Bronchial epithelial cell (primary cell): ENCODE results near the gene CD99.

DNA sequence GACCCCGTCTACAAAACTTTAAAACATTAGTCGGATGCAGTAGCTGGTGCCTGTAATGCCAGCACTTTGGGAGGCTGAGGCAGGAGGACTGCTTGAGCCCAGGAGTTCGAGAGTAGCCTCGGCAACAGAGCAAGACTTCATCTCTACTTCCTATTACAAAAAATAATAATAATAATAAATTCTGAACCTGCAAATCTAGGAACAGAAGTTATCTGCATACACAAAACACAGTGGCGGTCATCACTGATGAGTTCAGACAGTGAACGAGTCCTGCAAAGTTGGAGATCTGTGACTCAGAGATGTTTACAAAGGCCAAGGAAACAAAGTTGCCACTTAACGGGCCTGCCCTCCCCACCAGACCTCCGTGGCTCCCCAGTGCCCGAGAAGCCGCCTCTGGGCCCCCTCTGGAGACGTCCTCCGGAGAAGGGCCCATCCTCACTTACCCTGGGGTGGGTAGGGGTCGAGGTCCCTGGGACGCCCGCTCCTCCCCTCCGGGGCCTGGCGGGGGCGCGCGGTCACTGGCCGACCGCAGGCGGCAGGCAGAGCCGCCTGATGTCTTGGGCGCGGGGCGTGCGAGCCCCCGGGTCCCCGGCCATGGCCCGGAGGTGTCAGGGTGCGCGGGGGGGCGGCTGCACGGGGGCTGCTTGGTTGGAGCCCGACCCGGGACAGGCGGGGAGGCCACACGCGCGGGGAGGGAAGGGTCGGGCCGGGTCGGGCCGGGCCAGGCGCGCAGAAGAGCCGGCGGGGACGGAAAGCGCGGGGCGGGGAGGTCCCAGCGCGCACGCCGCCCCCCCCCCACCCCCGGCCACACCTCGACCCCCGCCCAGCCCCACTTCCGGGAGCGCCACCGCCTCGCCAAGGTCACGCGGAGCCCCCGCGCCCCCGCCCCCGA is 662 bp downstream of the DHRSX start:
- RRBS, 2 experiments, result 2% methylated on average over 44 of the region's 70 CpGs

- RRBS, 2 experiments, result no CpG with 5 or more reads among the region's 5 CpGs
These were observed 93.0 kb upstream of the DHRSX start for GRCh38 chrX:2593772-2594167.

GRCh38 chrX:2609729-2609840 is 81.5 kb upstream of the CD99 start:
- RRBS, 2 experiments, result no CpG with 5 or more reads among the region's 5 CpGs

DNA sequence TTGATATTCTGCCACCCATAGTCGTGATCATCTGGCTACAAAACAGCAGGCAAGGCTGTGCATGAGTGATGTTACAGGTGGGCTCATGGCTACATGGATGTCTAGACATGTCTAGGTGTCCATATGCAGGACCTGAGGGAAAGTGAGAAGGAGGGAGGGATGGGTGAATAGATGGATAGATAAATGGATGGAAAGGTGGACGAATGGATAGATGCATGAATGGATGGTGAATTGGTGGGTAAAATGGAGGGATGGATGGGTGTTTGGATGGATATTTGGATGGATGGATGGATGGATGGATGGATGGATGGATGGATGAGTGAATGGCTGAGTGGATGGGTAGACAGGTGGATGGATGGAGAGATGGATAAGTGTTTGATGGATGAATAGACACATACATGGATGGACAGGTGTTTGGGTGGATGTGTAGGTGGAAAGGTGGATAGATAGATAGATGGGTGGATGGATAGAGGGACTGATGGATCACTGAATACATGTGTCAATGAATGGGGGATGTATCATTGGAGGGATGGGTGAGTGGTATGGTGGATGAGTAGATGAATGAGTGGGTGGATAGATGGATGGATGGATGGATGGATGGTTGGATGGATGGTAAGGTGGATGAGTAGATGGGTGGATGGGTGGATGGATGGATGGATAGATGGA is 41.3 kb upstream of the CD99 start:
- RRBS, 2 experiments, result no CpG with 5 or more reads among the region's 2 CpGs

- RRBS, 2 experiments, result no CpG with 5 or more reads among the region's 1 CpG
These were observed 40.5 kb upstream of the CD99 start for GRCh38 chrX:2650608-2651047.

GRCh38 chrX:2654638-2655989 is 36.0 kb upstream of the CD99 start:
- RRBS, 2 experiments, result no CpG with 5 or more reads among the region's 12 CpGs

- RRBS, 2 experiments, result 1% methylated on average over 26 of the region's 81 CpGs
These were observed at the start of gene CD99 for GRCh38 chrX:2690826-2691620. Gene CD99 (plus strand): TSS chrX:2691295.

GRCh38 chrX:2767382-2767978 is 15.6 kb downstream of the XG start:
- RRBS, 2 experiments, result no CpG with 5 or more reads among the region's 19 CpGs

- RRBS, 2 experiments, result no CpG with 5 or more reads among the region's 11 CpGs
These were observed 39.5 kb downstream of the ARSD start for GRCh38 chrX:2889560-2890117.

DNA sequence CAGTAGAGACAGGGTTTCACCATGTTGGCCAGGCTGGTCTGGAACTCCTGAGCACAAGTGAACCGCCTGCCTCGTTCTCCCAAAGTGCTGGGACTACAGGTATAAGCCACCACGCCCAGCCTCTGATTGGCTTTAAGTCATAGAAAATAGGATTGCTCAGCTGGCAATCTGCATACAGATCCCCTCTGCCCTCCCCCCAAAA is 469 bp upstream of the PRKX start:
- RRBS, 2 experiments, result no CpG with 5 or more reads among the region's 3 CpGs

- RRBS, 2 experiments, result no CpG with 5 or more reads among the region's 14 CpGs
These were observed 777 bp upstream of the PRKX start for GRCh38 chrX:3714219-3714633.

DNA sequence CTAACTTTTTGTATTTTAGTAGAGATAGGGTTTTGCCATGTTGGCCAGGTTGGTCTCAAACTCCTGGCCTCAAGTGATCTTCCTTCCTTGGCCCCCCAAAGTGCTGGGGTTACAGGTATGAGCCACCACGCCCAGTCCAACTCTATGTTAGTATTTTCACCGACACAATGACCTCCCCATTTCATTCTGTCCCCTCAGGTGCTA is 146.0 kb downstream of the VCX3A start:
- RRBS, 2 experiments, result no CpG with 5 or more reads among the region's 2 CpGs

DNA sequence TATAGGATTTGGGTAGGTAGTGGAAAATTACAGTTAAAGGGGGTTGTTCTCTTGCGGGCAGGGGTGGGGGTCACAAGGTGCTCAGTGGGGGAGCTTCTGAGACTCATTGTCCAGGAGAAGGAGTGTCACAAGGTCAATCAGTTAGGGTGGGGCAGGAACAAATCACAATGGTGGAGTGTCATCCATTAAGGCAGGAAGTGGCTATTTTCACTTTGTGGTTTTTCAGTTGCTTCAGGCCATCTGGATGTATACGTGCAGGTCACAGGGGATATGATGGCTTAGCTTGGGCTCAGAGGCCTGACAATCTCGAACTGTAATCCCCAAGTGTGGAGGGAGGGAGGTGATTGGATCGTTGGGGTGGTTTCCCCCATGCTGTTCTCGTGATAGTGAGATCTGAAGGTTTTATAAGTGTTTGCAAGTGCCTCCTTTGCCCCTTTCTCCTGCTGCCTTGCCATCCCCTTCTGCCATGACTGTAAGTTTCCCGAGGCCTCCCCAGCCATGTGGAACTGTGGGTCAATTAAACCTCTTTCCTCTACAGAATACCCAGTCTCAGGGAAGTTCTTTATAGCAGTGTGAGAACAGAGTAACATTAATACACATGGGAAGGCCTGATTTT is 36.7 kb upstream of the STS start:
- RRBS, 2 experiments, result no CpG with 5 or more reads among the region's 6 CpGs

GRCh38 chrX:7147108-7147535 is 390 bp upstream of the STS start:
- RRBS, 2 experiments, result no CpG with 5 or more reads among the region's 13 CpGs

- RRBS, 2 experiments, result no CpG with 5 or more reads among the region's 7 CpGs
These were observed 71.3 kb upstream of the PUDP start for GRCh38 chrX:7218998-7219864.

- RRBS, 2 experiments, result no CpG with 5 or more reads among the region's 36 CpGs
These were observed 249.7 kb upstream of the VCX start for GRCh38 chrX:7593056-7593926.

- RRBS, 2 experiments, result no CpG with 5 or more reads among the region's 27 CpGs
These were observed 643 bp downstream of the VCX3B start for GRCh38 chrX:8465214-8465732.

GRCh38 chrX:9519920-9520667 is 55.2 kb downstream of the TBL1X start:
- RRBS, 2 experiments, result no CpG with 5 or more reads among the region's 11 CpGs

GRCh38 chrX:9573269-9574007 is 108.6 kb downstream of the TBL1X start:
- RRBS, 2 experiments, result no CpG with 5 or more reads among the region's 11 CpGs

DNA sequence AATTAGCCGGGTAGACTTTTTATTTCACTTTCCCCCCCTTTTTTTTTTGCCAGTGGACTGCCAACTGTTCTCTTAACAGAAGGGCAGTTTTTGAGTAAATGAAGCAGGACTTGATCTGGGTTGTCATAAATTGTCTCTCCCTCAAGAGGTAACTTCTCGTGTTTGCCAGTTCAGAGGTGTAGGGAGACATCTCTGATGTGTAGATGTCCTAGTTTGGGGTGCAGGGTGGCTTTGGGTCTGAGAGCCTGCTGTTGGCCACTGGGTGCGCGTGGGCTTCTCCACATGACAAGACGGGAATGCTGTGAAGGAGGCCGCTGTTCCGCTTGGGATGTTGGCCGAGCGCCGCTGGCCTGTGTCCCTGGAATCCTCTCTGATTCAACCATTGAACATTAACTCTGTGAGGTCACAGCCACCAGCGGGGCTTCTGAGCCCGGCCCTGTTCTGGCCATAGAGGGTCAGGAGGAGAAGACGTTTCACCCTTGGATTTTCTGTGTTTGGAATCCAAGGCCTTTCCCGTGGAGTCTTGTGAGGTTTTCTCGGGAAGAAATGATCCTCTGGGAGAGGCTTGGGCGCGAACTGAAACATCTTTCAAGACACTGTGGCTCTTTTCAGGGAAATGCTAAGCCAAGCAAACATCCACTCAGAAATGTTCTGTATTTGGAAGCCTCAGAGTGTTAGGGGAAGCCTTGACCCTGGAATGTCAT is 139.7 kb downstream of the TBL1X start:
- RRBS, 2 experiments, result no CpG with 5 or more reads among the region's 17 CpGs